Islet of Langerhans (tissue), 1 donor: ENCODE measurements around a stretch of chr7.

- RRBS, result 87% methylated on average over 4 of the region's 19 CpGs
Measured at GRCh38 chr7:150993248-150994022, 2.6 kb downstream of the NOS3 start.

DNA sequence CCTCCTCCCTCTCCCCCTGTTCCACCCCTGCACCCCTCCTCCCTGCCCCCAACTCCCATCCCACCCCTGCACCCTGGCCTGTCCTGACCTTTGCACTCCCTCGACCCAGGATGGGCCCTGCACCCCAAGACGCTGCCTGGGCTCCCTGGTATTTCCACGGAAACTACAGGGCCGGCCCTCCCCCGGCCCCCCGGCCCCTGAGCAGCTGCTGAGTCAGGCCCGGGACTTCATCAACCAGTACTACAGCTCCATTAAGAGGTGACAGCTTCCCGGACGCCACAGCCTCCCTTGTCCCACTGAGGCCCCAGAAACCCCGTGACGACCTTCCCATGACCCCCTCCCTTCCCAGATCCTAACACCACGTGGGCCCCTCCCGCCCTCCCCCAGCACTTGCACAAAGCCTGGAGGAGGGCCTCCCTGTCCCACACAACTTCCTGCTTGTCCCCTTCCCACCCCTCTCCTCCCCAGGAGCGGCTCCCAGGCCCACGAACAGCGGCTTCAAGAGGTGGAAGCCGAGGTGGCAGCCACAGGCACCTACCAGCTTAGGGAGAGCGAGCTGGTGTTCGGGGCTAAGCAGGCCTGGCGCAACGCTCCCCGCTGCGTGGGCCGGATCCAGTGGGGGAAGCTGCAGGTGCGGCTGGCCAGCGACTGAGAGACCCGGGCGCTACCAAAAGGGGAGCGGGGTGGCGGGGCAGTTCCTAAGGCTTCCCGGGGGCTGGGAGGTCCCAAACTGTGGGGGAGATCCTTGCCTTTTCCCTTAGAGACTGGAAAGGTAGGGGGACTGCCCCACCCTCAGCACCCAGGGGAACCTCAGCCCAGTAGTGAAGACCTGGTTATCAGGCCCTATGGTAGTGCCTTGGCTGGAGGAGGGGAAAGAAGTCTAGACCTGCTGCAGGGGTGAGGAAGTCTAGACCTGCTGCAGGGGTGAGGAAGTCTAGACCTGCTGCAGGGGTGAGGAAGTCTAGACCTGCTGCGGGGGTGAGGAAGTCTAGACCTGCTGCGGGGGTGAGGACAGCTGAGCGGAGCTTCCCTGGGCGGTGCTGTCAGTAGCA is 5.8 kb downstream of the NOS3 start:
- RRBS, result 69% methylated on average over 9 of the region's 35 CpGs

- RRBS, result no CpG with 5 or more reads among the region's 19 CpGs
Measured at GRCh38 chr7:151012797-151013311, 11.4 kb downstream of the ATG9B start.

DNA sequence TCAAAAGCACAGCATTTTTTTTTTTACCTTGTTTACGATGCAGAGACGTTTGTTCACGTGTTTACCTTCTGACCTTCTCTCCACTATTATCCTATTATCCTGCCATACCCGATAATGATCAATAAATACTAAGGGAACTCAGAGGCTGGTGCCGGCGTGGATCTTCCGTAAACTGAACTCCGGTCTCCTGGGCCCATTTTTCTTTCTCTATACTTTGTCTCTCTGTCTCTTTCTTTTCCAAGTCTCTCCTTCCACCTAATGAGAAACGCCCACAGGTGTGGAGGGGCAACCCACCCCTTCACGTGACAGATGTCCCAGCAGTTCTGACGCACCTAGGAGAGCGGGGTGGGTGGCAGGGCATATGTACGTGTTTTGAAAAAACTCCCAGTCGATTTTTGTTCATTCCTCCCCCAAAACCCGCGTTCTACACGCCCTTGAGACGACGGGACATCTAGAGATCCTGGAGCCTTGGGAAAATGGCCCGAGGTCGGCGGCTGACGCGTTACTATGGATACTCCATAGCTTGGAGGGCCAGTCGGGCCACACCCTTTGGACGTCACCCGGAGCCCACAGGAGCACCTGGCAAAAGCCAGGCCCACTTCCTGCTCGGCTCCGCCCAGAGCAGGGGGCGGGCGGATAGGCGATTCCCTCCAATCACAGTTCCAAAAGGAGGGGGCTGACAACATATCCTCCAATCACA is 431 bp upstream of the ABCB8 start:
- RRBS, result no CpG with 5 or more reads among the region's 32 CpGs

- RRBS, result 10% methylated on average over 38 of the region's 69 CpGs
Measured at GRCh38 chr7:151050838-151051638, 2.7 kb downstream of the ASIC3 start.

DNA sequence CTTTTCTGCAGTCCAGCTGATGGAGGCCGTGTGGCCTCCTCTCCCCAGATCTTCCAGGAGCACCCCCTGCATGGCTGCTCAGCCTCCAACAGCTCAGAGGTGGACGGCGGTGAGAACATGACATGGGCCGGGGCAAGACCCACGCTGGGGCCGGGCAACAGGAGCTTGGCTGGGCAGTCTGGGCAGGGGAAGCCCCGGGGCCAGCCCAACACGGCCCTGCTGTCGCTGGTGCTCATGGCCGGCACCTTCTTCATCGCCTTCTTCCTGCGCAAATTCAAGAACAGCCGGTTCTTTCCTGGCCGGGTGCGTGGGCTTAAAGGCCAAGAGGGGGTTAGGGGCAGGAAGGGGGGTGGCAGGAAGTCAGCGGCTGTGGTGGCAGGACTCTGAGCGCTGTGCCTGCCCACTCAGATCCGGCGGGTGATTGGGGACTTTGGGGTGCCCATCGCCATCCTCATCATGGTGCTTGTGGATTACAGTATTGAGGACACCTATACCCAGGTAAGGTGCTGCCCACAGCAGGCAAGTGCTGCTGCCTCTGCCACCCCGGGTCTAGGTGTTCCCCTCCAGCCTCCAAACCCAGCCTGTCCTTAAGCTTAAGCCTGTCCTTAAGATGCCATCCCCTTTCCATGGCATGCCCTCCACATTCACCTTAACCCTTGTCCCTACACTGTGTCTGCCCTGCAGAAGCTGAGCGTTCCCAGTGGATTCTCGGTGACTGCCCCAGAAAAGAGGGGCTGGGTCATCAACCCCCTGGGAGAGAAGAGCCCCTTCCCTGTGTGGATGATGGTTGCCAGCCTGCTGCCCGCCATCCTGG is 6.4 kb downstream of the FASTK start:
- RRBS, result 89% methylated on average over 8 of the region's 24 CpGs

- RRBS, result 31% methylated on average over 2 of the region's 23 CpGs
Measured at GRCh38 chr7:151077822-151078917, 2.4 kb downstream of the FASTK start.

- RRBS, result no CpG with 5 or more reads among the region's 14 CpGs
Measured at GRCh38 chr7:151126502-151126987, 40.3 kb downstream of the AGAP3 start.

GRCh38 chr7:151142231-151143012 is 25.1 kb downstream of the GBX1 start:
- RRBS, result no CpG with 5 or more reads among the region's 23 CpGs

DNA sequence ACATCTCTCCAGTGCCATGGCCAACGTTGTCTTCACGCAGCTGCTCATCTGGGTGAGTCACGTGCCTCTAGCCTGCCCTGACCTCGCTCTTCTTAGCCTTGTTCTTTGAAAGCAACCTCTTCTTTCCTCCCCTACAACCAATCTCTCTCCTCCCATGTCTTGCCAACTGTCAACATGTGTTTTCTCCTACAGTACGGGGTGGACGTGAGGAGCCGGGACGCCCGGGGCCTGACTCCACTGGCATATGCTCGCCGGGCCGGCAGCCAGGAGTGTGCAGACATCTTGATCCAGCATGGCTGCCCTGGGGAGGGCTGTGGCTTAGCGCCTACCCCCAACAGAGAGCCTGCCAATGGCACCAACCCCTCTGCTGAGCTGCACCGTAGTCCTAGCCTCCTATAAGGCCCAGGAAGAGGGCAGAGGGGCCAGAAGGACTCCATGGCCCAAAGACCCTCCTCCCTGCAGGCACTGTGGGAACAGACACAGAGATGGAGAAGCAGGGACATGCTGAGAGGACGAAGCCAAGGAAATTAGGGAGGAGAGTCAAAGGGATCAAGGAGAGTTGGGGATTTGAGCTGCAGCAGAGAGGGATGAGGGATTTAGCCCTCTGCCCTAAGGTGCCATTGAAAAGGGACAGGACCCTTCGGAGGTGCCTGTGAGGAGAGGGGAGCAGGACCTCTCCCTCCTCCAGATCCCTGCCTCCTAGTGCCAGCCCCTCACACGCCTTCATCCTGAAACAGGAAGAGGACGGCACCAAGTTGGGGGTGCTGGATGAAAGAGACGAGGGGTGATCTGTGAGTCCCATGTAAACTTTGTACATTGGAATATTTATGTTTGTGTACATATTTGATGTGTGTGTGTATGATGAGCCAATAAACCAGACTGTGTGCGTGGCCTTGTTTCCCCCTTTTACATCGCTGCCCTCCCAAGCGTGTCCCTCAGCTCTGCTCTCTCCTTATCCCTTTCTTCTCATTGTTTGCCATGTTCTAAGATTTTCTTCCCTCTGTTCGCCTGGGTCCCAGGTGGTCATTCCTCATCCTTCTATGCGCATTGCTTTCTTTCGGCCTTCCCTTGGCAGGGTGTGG is 23.6 kb downstream of the GBX1 start:
- RRBS, result no CpG with 5 or more reads among the region's 25 CpGs

DNA sequence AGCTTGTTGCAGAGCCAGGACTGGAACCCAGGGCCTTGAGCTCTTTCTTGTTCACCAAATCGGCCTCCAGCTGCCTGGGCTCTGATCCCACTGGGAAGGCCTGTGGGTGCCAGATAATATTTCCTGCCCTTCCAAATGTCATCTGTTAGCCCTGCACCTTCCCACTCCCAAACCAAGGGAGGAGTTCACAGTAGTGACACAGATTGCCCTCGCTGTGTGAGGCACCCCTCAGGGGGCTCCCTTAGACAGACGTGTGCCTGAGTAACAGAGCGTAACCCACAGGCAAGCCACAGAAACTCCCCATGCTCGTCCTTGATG is 973 bp upstream of the ASB10 start:
- RRBS, result no CpG with 5 or more reads among the region's 5 CpGs

- RRBS, result no CpG with 5 or more reads among the region's 6 CpGs
Measured at GRCh38 chr7:151246476-151246902, 2.0 kb downstream of the SMARCD3 start.

GRCh38 chr7:151251038-151251621 is 2.6 kb upstream of the SMARCD3 start:
- RRBS, result no CpG with 5 or more reads among the region's 17 CpGs

DNA sequence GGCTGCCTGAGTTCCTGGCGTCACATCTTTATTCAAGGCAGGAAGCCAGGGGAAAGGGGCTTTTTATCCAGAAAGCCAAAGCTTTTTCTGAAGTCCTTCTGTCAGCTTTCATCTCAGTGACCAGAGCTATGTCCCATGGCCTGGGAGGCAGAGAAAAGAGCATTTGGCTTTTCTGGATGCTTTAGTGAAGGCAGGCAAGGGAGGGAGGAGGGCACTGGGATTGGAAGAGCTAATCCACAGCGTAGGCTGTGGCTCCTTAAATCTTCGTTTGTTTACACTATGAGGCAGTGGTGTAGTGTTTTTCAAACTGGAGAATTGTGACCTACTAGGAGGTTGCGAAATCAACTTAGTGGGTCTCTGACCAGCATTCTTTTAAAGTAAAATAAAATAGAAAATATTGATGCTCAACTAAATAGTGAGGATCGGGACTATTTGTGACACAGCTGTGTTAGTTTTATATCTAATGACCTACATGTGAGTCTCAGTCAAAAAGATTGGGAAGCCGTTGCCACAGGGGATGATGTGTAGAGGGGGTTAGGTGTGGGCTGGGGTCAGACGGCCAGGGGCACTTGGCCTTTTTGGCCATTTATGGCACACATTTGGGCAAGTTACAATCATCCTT is 14.1 kb downstream of the CRYGN start:
- RRBS, result no CpG with 5 or more reads among the region's 7 CpGs

DNA sequence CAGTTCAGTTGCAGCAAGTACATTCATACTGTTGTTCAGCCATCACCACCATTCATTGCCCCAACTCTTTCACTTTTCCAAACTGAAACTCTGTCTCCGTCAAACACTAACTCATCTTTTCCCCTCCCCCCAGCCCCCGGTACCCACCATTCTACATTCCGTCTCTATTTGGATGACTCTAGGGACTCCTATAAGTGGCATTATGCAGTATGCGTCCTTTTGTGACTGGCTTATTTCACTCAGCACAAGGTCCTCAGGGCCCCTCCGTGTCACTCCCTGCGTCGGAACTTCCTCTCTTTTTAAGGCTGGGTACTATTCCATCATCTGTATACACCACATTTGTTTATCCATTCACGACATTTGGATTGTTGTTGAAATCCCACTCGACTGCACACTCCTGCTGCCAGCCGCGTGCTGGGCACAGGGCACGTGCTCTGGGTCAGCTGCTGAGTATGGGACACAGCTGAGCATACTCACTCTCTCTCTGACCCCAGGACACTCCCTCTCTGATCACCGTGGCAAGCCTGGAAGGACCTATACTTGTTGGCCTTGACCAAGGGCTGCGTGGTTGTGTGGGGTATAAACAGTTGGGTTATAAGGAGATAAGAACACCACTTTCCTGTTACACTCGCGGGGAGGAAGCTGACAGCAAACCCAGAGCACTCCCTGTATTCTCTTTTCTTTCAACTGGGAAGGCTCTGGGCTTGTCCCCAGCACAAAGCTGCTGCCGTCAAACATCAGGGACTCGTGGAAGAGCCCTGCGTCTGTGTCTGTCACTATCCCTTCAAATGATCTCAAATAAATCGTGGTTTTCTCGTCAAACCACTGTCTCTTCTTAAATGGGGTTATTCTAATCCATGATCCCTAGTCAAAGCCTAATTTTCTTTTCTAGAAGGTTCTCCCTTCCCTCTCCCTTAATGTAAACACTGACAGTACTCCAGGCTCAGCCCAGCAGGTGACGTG is 153.0 kb upstream of the RHEB start:
- RRBS, result no CpG with 5 or more reads among the region's 22 CpGs

- RRBS, result no CpG with 5 or more reads among the region's 23 CpGs
Measured at GRCh38 chr7:151687412-151688439, 168.0 kb upstream of the RHEB start.

DNA sequence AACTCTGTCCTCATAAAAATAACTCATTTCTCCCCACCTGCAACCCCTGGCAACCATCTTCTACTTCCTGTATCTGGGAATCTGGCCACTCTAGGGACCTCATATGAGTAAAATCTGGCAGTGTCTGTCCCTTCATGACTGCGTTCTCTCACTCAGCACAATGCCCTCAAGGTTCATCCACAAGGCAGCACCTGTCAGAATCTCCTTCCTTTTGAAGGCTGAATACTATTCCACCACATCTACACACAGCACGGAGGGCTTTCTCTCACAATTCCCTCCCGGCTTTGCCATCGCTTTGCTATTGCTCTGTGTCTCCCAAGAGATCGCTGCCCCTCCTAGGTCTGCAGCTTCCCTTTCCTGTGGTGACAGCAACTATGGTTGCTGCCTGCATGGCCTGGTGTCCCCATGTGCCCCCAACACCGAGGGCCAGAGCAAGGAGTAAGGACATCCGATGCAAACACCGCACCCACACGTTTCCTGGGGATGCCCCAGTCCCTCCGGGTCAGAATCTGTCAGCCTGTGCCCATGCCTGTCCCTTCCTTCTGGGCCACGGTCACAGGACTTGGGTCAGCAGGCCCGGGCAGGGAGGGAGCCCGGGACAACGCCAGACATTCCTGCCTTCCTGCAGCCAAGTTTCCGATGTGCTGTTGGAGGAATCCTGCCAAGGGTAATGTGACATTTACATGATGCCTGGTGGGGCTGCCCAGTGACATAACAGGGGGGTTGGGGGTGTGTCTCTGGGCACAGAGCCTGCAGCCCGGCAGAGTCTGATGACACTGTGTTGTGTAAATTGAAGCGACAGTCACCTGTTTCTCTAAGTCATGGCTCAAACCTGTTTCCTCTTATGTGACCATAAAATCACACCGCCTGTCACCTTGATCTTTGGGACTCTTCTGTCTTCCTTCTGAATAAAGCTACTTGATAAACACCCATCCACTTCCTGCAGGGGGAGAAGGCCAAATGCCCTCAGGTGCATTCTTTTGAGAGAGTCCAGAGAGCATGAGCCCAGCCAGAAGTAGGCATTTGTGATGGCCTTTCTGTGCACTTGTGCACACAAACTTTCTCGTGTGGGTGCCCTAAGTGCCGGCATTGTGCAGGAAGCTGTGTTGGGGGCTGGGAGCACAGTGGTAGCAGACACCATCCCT is 175.1 kb upstream of the RHEB start:
- RRBS, result 50% methylated on average over 3 of the region's 20 CpGs

- RRBS, result no CpG with 5 or more reads among the region's 14 CpGs
Measured at GRCh38 chr7:151696688-151697322, 177.1 kb upstream of the RHEB start.

DNA sequence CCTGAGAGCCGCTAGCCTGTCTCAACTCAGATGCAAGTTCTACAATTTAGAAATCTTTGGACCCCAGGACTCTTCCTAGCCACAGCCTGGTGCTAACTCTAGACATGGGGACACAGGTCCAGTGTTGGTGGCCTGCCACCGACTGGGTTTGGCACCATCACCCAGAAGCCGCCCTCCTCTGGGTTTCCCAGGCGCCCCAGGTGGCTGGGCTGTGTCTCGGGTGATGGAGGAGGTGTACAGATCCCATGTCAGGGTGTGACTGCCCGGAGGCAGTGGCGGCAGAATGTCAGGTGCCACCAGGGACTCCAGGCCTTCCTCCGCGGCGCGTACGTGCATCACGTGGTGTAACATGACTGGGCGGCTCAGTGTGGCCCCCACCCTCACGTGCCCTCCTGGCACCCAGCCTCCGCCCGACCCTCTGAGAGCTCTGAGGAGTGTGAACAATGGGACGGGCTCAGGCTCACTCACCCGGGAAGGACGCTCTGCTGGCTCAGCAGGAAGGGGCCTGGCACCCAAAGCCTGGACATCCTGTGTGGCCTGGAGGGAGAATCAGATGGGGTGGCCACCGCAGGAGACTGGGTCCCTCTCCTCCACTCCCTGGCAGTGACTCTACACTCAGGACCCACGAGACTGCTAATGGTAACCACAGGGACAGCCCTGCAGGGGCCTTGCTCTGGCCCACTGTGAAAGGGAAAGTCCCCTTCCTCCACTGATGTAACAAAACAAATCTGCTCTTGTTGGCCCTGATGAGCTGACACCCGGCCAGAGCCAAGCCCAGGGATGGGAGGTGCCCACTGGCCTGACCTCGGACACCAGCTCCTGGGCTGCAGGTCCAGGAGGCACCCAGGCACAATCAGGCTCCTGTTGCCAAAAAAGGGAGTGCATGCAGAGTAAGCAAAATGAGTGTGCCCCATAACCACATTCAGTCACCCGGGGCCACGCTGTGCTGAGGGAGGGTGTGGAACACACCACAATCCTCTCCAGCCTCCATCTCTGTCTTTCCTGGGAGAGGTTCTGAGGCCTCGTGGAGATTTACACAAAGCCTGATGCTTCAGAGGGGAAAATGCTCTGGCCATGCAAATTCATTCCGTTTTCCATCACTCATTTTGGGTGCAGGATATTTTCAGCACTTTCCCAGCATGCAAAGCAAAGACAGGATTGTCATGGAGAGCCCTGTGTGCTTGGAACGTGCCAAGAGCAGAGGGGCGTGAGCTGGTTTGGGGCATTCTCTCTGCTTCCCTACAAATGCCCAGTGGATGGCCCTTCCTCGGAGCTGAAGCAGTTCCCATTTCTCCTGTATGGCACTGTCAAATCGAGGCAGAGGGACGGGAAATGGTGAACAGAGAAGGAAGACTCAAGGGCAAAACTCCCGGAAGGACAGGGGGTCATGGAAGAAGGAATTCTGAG is 164.6 kb downstream of the PRKAG2 start:
- RRBS, result no CpG with 5 or more reads among the region's 34 CpGs

GRCh38 chr7:151730945-151731830 is 145.7 kb downstream of the PRKAG2 start:
- RRBS, result 100% methylated on average over 1 of the region's 16 CpGs